ENCODE data around the gene DOP1A.

DNA sequence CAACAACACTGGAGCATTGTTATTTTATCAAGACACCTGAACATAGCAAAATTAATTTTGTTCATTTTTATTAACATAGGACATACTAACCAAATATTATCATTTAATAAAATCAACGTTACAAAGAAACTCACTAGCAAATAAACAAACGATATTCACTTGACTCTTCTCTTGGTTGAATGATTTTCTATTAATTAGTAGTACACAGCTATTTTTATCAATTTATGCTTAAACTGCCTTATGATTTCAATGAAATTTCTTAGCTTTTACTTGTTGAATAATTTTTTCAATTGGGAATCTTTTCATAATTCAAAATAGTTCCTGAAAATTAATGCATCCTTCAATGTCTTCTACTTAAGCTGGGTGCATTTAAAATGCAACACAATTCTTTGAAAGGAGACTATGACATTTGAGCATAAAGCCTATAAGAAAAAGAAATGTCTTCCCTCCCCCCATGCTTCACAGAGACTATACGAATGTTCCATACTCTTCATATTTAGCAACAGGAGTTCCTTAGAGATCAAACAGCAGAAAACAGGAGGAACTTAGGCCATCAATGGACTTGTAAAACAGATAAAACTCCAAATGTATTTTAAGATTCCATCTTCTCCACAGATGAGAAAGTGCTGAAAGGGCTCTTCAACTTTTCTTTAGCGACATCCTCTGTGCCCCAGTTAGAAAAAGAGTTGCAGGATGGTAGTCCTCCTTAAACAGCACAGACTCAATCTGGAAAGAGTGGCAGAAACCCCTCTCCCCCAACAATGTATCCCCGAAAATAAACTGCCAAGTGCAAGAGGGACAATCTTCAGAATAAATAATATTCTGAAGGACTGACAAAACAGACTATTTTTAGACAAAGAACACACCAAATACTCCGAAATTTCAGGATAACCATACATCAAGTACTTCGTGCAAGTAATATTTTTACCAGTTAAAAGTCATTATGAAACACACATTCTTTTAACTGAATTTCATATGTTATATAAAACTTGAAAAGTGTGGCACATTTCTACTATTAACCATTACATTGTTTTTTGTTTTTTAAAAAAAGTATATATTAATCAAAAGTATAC is 10.3 kb upstream of the COX7A2 start:
- RRBS, result no CpG with 5 or more reads among the region's 7 CpGs

GRCh38 chr6:75487872-75488520 is 5.6 kb downstream of the FILIP1 start:
- RRBS, result no CpG with 5 or more reads among the region's 3 CpGs

GRCh38 chr6:75492779-75493199 is 811 bp downstream of the FILIP1 start:
- RRBS, result no CpG with 5 or more reads among the region's 3 CpGs

- RRBS, result no CpG with 5 or more reads among the region's 7 CpGs
Measured at GRCh38 chr6:77030988-77031683, 432.2 kb downstream of the HTR1B start.

DNA sequence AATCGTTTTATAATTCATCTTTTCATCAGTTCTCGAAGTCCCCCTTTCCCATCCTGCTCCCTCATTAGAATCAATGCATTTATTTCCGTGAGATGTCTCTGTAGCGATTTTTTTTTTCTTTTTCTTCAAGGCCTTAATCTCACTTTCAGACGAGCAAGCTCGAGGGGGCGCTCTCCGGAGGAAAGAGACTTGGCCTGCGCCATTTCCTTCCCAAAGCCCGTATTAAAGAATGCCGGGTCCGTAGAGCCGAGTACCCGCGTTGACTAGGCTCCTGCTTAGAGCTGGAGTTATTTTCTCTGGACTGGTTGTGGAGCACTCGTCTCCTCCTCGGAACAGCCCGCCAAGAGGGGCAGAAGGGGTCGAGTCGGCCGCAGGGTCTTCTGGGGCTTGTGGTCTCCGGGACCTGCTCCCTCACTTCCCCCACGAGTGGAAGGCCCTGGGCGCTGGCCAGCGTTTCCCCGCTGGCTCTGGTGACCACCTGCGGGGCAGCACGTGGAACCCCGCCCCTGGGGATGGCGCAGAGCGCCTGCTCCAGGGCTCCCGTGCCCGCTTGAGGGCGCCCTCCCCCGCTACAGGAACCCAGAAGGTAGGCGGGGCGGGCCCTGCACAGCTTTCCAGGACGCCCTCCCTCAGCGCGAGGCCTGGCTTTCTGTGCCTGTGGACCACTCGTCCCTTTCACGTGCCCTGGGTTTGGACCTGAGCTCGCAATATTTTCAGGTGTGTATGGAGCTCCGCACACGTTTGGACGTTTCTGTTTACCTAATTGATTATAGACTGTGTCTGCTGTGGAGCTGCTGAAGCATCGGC is 2.6 kb upstream of the MEI4 start:
- RRBS, result no CpG with 5 or more reads among the region's 47 CpGs

GRCh38 chr6:78940520-78941321 is 73.4 kb downstream of the IRAK1BP1 start:
- RRBS, result no CpG with 5 or more reads among the region's 8 CpGs

DNA sequence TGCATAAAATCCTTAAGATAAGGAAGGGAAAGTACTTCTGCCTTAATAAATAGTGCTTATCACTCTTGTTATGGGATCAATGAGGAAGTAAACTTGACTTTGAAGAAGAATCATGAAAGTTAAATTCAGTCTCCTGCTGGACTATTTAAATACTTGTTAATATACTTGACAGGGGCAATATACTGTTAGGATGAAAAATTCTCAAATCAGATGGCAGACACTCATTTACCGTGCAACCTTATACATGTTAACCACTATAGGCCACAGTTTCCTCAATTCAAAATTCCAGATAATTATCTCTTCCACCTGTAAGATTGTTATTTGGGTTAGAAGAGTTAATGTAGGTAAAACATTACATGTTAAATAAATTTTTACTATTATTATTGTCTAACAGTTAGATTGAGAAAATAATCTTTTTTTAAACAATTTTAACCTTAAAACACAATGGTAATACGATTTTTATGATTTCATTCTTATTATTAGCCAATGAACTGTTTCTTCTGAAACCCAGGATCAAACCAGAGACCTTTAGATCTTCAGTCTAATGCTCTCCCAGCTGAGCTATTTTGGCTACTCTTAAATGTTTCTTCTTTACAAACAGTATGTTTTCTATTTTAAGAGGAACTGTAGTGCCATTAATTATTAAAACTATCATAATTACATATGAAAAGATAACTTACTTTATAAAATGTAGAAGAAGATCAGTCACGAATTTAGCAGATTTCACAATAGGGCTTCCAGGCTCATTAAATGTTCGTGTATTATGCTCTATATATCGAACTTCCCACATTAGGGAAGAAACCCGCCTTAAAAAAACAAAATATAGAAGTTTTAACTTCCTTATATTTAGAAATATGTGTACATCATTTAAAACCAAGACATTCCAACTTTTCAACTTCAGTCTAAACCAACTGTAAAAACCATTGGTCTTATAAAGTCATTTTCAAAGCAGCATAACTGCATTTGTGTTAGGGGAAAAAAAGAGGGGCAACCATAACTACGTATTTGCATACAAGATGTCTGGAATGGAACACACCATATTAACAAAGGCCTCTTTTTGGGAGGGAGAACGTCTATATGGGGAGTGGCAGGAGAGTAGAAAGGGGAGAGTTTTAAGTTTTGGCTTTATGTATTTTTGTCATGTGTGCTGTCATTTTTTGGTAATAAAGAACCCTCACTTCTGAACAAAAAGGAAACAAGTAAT is 90.8 kb downstream of the IRAK1BP1 start:
- RRBS, result no CpG with 5 or more reads among the region's 8 CpGs

- RRBS, result no CpG with 5 or more reads among the region's 4 CpGs
Measured at GRCh38 chr6:79060251-79061118, 17.6 kb downstream of the PHIP start.

DNA sequence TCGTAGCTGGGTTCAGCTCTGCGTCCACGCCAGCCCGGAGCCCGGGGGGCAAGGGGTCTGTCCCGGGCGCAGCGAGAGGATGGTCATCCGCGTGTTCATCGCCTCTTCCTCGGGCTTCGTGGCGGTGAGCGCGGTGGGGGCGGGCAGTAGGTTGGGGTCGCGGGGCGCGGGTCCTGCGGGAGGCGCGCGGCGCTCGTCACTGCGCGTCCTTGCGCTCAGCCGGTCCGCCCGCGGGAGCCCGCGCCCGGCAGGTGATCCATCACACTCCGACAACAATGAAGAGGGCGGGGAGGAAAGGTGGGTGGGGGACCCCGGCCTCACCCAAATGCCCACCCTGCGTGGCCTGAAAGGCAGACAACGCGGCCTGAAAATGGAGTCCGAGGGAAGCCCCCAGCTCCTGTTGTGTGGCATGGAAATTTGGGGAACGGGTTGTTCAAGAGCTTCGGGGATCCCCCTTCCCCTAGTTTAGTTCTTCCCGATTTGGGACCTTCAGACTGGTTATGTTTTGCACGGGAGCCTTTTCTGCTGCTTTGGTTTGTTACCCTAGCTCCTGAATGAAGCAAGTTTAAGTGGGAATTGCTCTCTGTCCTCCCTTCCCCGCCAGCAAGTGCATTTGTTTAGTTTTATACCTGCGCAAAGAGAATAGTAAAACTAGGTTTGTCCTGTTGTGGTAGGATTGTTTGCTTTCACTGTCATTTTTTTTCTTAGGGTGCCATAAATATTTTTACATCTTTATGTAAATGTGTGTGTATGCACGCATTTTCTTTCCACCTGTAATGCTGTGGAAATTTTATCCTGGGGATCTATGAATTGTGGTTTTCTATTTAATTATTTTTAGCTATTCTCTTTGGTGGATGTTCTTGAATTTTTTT is 490 bp downstream of the SH3BGRL2 start:
- RRBS, result 3% methylated on average over 6 of the region's 51 CpGs

DNA sequence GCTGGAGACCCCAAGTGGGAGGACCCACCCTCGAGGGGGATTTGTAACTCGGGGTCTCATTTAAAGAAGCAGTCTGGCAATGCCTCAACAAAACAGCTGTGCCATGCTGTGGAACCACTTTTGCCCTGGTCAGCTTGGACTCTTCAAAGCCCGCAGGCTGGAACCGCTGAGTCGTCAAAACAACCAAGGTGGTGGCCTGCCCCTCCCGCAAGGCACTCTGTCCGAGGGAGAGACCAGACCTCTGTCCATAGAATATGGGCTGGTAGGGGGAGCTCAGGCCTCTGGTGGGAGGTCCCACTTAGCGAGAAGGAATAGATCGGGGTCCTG is 208.0 kb downstream of the BCKDHB start:
- RRBS, result no CpG with 5 or more reads among the region's 9 CpGs

- RRBS, result no CpG with 5 or more reads among the region's 3 CpGs
Measured at GRCh38 chr6:80389614-80390085, 283.2 kb downstream of the BCKDHB start.

DNA sequence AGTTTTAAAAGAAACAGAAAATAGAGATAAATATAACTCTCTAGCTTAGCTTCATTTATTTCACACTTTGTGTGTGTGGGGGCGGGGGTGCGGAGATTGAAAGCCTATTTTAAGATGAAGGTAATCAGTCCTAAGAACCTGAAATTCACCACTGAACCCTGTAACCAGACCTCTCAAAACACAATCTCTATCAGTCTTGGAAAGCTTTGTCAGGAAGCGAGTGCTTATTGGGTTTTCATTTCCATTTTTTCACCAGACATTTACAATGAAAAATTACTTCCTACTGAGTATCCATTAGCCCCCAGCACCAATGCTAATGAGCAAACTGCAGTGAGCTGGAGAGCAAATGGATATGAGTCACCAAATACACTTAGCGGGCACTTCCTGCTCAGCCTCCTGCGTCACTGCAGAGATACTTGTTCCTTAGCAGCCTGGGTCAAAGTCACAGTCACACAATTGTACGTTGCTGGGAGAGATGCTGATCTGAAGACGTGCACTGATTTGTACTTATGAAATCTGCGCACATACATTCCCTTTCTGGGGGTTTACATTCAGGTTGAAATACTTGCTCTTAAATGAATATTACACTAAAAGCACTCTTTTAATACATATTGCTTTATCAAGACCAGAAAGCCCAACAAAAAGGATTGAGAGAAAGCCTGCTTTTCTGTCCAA is 532.2 kb downstream of the BCKDHB start:
- RRBS, result no CpG with 5 or more reads among the region's 8 CpGs

GRCh38 chr6:81696604-81697011 is 55.9 kb downstream of the TENT5A start:
- RRBS, result no CpG with 5 or more reads among the region's 3 CpGs

- RRBS, result no CpG with 5 or more reads among the region's 1 CpG
Measured at GRCh38 chr6:81748366-81748996, 4.0 kb downstream of the TENT5A start.

DNA sequence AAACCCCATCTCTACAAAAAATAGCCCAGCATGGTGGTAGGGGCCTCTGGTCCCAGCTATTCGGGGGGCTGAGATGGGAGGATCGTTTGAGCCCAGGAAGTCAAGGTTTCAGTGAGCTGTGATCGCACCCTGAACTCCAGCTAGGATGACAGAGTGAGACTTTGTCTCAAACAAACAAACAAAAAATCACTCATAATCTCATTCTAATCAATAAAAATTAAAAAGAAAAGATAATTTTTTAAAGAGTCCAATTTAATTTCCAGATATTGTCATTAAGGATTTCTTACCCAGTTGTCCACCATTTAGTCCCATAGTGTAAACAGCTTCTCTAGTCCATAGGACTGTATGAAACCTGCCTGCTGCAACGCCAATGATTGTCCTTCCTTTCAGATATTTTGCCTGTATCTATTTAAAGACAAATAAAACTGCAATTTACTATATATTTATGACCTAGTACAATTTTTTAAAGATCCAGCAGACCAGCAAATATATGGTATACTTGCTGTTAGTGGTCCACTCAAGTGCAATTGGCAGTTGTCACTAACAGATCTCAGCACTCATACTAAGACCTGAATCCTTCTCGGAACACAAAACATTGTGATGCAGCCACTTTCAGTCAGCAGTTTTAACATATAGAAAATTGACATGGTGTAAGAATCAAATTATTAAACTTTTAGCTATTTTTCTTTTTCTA is 23.6 kb downstream of the IBTK start:
- RRBS, result no CpG with 5 or more reads among the region's 5 CpGs

DNA sequence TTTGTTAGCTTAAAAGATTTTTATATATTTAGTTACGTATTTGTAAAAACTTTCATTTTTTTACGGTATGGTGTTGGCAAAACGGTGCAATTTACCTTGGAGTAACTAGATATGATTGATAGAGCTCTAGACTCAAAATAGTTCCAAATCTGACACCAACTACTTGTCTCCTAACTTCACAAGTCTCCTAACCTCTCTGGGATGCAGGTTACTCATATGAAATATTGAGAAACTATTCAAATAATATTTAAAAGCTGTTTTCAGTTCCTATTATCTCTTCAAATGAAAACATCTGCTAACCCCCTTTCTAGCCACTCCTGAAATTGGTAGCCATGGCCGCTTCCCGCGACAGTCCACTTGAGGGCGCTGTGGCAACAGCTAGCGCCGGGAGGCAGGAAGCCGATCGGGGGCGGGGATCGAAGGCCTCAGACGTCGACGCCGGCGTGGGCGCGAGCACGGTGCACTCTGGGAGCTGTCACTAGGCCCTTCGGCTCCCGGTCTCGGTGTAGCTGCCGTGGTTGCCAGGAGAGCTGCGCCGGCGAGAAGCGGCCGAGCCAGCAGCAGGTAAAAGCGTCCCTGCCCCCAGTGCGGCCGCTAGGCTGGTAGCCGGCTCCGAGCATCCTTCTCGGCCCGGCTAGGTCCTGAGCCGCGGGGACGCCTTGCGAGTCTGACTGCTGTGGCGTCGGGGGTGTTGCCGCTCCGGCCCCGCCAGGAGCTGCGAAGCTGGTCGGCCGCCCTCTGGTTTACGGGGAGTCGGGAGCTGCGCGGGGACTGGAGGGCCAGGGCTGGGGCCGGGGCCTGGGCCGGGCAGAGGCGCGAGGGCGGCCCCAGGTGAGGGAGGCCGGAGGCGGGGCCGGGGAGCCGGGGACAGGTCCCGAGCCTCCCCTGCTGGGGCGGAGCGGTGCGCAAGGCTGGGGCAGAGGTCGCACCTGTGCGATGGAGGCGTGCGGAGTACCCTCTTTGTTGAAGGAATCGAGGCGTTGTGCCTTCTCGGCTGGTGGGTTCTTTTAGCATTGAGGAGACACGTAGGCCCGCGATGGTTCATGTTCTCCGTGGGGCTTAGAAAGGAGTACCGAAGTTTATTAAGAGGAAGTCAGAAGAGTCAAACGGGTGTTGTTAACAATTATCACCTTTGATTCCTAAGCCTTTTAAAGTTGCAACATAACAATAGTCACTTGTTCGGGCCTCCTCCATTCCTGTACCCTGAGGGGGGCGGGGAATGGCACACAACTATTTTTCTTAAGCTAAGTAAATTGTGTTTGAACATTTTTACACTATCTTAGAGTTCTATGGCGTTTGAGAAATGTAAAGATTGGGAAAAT is at the start of gene DOP1A:
Gene DOP1A, plus strand, starts transcription at position 456 of the 1,322 bp plus-strand sequence.
- RRBS, result 1% methylated on average over 43 of the region's 82 CpGs

GRCh38 chr6:83085981-83086574 is 18.6 kb downstream of the DOP1A start:
- RRBS, result no CpG with 5 or more reads among the region's 4 CpGs

DNA sequence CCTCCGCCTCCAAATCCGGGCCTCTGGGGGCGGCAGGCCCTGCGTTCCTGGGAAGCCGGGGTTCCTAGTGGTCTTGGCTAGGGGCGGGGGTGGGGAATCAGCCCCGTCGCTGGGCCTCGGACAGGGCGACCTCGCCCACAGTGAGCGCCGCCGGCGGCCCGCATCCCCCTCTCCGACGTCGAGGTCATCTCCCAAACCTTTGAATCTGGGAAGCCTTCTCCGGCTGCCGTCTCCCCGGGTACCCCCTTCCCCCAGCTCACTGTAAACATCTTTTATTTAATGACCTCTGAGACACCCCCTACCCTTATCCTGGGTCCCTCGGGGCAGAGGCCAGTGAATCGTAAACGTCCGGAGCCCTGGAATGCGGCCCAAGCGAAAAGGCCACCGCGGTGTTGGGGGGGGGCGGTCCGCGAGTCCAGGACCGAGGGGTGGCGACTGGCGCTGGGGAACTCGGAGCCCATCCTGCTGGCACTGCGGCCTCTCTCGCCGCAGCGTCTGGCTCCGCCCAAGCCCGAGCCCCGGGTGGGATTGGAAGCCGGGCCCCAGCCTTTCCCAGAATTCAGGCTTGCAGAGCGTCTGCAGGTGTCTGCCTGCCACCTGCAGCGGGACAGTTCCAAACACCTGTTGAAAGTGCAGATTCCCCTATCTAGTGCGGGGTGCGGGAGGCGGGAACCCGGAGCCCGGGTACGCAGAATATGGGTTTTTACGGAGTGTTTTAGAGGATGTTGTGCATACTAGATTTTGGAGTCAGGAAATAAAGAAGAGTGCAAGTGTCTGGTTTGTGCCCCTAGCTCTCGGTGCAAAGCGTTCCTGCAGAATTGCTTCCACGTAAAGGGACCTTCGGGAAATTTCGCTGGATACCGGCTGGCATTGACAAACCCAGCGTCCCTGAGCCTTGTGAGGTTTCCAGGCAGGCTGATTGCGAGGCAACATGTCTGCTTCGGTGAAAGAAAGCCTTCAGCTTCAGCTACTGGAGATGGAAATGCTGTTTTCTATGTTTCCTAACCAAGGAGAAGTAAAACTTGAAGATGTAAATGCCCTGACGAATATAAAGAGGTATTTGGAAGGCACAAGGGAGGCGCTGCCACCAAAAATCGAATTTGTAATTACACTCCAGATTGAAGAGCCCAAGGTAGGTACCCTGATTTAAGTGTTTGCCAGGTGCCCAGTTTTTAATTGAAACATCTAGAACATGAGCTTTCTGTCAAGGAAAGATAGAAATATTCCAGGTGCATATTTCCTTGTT is 787 bp downstream of the RWDD2A start:
- RRBS, result under 1% methylated on average over 18 of the region's 66 CpGs

GRCh38 chr6:83197091-83197759 is 4.1 kb downstream of the RWDD2A start:
- RRBS, result no CpG with 5 or more reads among the region's 7 CpGs

DNA sequence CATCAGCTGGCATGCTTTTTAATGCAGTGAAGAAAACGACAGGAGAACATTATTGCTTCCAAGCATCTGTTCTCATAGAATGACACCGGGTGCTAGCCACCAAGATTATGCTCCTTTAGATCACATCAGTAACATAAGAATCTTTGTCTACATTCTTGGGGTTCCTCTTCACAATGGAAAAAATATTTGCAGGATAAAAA is 29.0 kb downstream of the RWDD2A start:
- RRBS, result no CpG with 5 or more reads among the region's 2 CpGs